Cytotoxic T cell (primary cell): ENCODE results near the genes TMEM243, ADAM22, SRI, CLDN12 and PTTG1IP2.

- PRO-cap, 2 experiments: no peak in any of the 2 experiments
These were observed 1.0 kb upstream of the CD36 start for GRCh38 chr7:80637437-80637781.

GRCh38 chr7:80680002-80680662, 41.7 kb downstream of the CD36 start:
- PRO-cap, 2 experiments: no peak in any of the 2 experiments

DNA sequence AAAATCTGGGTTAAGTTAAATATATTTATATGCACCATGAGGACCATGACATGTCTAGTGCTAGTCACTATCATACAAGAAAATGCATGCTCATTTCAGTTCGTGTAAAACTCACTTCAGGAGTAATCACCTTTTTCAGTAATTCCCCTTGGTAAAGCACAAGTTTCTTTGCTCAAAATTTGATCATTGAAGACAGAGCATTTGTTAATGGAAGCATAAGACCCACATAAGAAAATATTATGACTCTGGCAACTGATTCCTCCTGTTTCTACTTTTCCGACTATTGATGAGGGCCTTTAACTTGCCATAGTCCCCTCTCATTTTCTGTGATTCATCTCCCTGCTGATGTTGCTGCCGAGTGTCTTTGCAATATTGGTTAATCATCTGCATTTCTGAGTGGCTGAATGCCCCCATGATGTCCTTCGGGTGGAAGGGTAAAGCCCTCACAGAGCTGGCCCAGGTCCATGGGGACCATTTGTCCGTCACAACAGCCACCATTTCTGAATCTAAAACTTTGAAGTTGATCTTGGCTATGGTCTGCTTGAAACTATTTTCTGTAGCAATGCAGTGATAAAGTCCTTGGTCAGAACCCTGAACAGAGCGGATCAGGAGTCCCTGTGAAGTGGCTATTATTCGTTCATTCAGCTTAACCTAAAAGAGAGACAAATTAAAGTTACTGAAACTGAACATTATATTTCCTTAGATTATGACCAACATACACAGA, 106.4 kb downstream of the CD36 start:
- PRO-cap, 2 experiments: no peak in any of the 2 experiments

GRCh38 chr7:81845902-81846256, 76.0 kb upstream of the HGF start:
- PRO-cap, 2 experiments: no peak in any of the 2 experiments

DNA sequence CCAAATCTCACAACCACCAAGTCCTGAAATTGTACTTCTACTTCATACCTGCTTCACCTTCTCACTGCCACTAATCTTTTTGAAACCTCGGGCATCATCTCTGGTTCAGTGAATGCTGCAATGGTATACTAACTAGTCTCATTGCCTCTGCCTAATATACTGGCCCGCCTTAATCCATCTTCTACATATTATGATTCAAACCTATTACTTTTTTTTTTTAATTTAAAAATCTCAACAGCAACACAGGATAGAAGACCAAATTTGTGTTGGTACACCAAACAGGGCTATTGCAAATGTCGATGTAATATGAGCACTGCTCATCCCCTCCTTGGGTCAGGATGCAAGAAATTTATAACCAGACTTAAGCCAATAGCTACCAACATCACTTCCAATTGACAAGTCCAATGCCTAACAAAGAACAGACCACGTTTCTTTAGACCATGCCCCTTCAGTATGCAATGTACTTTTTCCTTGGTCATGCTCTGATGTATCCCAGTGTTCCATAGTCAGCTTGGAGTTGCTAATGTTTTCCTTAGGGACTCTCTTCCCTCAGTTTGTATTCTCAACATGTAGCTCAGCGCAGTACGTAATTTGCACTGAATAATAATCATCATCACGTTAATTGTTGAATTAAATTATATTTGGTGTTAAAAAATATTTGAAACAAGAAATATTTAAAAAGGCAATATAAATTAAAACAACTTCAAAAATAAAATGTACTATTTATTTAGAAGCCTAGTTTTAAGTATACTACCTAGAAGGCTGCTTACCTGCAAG, 7.9 kb downstream of the CACNA2D1 start:
- PRO-cap, 2 experiments: no peak in any of the 2 experiments

- PRO-cap, 2 experiments: no peak in any of the 2 experiments
These were observed 187.3 kb downstream of the SEMA3D start for GRCh38 chr7:84999393-85000077.

- PRO-cap, 2 experiments: no peak in any of the 2 experiments
These were observed 111.5 kb downstream of the ELAPOR2 start for GRCh38 chr7:86947733-86948488.

DNA sequence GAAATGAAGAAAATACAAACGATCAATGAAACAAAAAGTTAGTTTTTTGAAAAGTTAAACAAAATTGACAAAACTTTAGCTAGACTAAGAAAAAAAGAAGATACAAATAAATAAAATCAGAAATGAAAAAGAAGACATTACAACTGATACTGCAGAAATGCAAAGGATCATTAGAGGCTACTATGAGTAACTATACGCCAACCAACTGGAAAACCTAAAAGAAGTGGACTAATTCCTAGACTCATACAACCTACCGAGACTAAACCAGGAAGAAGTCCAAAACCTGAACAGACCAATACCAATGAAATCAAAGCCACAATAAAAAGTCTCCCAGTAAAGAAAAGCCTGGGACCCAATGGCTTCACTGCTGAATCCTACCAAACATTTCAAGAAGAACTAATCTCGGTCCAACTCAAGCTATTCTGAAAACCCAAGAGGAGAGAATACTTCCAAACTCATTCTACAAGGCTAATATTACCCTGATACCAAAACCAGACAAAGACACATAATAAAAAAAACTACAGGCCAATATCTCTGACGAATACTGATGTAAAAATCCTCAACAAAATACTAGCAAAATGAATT, 20.4 kb downstream of the ELAPOR2 start:
- PRO-cap, 2 experiments: no peak in any of the 2 experiments

DNA sequence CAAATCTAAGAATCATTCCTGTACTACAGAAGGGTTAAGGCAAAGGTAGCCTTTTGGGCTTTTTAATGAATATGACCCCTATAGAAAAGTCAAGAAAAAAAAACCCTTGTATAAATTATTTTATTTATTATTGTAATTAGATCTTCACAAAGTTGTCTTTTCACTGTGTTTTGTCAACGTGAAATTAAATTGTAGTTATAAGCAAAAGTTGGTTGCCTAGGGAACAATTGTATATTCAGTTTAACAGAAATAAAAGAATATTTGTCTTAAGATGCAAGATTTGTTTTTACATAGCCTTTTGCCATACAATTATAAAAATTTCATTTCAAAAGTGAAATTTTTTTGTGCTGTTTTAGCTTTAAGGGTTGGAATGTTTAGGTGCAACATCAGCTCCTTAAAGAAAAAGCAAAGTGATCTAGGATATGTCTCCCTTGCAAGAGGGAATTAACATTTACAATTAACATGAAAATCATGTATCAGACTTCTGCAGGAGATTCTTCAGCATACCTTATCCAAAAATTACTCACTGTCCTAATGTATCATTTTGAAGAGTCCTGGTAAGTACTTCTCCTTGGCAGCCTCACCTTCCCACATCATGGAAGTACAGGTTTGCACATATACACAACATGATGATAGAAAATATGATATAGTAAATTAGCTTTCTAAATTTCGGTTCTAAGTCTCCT, 23.3 kb downstream of the TMEM243 start:
- PRO-cap, 2 experiments: no peak in any of the 2 experiments

DNA sequence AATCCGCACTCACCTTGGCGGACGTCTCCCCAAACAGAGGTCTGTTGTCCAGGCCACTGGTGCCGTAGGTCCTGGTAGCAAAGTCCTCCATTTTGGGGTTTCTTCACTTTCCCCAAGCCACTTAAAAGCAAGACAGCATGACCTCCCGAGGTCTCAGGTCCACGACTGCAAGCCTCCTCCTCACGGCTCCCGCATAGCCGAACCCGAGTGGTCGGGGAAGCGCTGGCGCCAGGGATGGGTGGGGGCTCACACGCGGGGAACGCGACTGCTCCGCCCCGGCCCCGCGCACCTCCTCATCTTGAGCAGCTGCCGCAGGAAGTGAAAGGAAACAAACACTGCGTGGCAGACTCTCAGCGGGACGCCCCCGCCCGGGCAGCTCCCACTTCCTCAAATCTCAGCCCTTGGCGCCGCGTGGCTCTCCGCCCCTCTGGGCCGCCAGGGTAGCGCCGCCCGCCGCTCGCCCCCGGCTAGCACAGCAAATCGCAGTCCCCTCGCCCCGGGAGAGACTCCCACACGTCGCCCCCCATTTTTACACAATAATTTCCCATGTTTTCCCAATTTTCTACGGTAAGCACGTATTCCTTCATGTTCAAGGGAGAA, at the start of gene TMEM243:
TMEM243 (minus strand) TSS at position 320 of the 600 bp plus-strand sequence.
- PRO-cap, 2 experiments: peak in 2 of 2 experiments; most common plus-strand start position 331 of the sequence (in 1); most common minus-strand start position 320 of the sequence (in 2)

DNA sequence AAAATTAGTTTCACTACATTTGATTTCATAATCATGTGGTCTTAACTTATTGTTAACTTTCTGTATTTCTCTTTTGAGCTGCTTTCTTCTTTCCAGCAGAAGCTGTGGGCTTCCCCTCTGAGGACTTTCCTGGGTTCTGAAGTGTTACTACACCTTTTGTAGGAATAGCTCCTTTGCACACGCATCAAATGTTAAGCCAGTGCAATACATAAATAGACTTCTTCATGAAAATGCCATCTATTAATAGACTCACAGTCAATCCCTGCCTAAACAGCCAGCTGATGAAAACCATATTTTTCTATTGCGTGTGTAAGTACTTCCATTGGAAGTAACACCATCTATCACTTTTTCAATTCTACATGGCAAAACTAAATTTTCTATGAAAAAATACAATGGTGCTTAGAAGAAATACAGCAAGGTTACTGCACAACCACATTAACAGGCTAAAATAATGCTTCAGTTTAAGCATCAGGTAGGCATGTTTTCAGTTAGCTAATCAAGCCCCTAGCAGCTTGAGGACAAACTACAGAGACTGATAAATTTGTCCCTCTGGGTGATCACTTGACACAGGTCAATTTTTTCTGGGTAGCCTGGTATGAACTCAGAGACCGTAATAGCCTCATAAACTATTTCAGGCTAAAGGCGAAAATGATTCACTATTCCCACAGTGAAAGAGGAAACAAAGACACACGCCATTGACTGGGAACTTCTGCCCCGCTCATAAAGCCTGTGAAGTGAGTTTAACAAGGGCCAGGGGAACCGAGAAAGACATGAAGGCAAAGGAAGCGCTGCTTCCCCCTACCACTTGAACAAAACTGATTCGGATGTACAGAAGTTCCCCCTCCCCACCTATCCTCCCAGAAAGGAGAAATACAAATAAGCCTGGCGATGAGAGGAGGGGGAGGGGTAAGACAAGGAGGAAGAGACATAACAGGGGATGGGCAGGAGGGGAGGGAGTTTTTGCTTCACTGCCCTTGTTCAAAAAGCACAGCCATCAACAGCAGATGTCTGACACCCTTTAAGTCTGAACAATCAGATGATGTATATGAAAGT, 1.1 kb downstream of the ABCB4 start:
- PRO-cap, 2 experiments: no peak in any of the 2 experiments

DNA sequence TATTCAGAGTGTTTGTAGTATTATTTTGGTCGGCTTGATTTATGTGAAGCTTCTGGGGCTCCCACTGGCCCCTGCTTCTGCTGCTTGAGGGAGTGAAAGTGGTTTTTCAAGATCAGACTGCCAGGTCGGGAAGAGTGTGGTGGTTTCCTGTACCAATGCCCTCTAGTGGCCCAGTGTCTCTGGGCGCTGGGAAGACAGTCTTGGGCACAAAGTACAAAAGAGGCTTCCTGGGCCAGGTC, 36.5 kb downstream of the ABCB1 start:
- PRO-cap, 2 experiments: no peak in any of the 2 experiments

- PRO-cap, 2 experiments: no peak in any of the 2 experiments
These were observed 635 bp upstream of the RUNDC3B start for GRCh38 chr7:87627496-87628030.

DNA sequence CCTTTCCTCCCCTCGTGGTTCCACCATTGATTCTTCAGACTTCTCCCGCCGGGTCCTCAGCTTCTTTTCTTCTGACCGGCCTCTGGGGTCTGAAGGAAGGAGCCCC, 375 bp downstream of the DBF4 start:
- PRO-cap, 2 experiments: peak in 1 of 2 experiments; most common plus-strand start position 26 of the sequence (in 1)

- PRO-cap, 2 experiments: peak in 2 of 2 experiments; most common plus-strand start chr7:87934291 (in 1); most common minus-strand start chr7:87934188 (in 2)
These were observed at the start of gene ADAM22 for GRCh38 chr7:87933902-87934629. ADAM22 (plus strand) TSS chr7:87934251.

- PRO-cap, 2 experiments: peak in 2 of 2 experiments; most common plus-strand start chr7:88220224 (in 2); most common minus-strand start chr7:88220036 (in 2)
These were observed at the start of gene SRI for GRCh38 chr7:88219951-88220869. SRI (minus strand) TSS chr7:88220038.

DNA sequence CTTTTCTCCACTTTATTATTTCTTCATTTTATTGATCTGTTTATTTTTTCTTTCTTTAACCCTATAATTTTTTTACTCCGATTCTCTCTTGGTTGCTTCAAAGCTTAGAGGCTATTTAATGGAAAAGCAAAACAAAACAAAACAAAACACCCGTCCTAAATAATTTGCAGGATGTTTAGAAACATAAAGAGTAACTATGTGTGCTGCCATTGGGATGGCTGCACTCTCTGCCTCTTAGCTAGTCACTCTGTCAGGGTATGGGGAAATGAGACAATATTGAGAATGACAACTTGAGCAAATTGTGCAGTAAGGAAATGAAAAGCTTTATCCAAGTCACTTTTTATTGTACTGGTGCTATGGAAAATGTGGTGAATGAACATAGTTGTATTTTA, 1.4 kb downstream of the STEAP2 start:
- PRO-cap, 2 experiments: no peak in any of the 2 experiments

- PRO-cap, 2 experiments: no peak in any of the 2 experiments
These were observed 3.1 kb downstream of the STEAP2 start for GRCh38 chr7:90214329-90215324.

DNA sequence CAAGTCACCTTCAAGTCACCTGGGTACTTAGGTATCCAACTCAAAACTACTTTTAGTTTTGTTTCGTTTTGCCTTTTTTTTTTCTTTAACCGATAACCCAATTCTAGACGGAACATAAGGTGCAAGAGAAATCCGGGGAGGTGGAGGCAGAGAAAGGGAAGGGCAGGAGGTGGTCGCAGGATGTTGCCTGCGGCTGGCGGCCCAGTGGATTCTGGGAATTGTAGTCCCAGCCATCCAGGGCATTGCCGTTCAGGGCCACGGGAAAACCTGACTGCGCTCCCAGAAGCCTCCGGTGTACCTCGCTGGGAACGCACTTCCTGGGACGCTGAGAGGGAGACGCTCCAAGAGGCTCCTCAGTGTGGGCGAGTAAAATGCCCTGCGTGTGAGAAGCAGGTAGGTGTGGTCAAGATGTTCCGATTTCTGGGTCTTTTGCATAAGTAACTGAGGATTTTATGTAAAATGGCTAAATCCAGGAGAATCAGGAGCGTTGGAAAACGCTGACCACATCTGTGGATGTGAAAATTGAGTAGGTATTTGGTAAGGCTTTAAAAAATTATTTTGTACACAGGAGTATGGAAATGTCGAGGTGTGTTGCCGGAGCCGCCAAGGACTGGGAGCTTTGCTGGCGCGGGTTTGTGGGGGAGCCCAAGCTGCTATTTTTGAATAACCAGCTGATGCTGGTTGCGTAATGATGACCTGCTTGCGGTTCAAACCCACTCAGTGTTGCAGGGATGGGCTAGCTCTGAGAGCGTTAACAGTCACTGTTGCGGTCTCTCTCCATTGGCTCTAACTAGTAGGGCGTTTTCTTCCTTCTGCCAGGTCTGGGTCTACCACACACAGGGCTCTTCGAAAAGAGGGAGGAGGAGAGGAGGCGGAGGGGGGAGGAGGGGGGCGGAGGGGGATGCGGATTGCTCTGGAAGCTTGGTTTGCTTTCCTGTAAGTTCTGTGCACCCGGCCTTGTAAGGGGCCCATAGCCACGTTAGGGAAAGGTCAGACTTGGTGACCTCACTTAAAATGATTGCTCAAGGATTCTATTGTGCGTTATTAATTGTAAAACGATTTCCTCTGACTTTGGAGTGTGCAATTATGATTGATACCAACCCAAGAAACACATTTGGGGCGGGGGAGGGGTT, at the start of gene CLDN12:
CLDN12 (plus strand) TSS at position 305 of the 1,133 bp plus-strand sequence.
- PRO-cap, 2 experiments: peak in 2 of 2 experiments; most common plus-strand start position 796 of the sequence (in 2); most common minus-strand start position 635 of the sequence (in 2)

DNA sequence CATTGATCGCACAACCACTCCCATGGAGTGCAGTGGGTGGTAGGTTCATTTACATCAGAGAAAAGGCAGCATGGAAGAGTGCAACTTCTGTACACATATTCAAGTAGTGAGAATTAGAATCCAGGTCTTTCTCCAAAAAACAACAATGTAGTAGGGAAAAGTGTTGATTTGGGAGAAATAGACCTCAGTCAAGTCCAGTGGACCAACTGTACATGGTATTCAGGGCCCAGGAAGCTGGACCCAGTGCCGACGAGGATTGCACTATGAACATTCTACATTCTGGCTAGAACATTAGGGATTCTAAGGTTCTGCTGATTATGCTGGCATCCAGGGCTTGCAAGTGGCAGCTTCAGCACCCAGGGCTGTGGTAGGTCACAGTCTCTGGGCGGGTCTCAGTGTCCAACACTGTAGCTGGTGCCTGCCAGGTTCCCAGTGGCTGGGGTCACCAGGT, at the start of gene PTTG1IP2:
PTTG1IP2 (plus strand) TSS at position 314 of the 451 bp plus-strand sequence.
- PRO-cap, 2 experiments: no peak in any of the 2 experiments